Camera-type eye (tissue), 1 donor: ENCODE results near the genes C6orf163, ORC3, MDN1 and GJA10.

- RAMPAGE, long total RNA: no peak
Observed at GRCh38 chr6:85645197-85645693, 2.6 kb upstream of the SYNCRIP start.

GRCh38 chr6:87152167-87152971, 3.0 kb upstream of the ZNF292 start:
- RAMPAGE, long total RNA: no peak

GRCh38 chr6:87154777-87155095, 629 bp upstream of the ZNF292 start:
- RAMPAGE, long total RNA: no peak

DNA sequence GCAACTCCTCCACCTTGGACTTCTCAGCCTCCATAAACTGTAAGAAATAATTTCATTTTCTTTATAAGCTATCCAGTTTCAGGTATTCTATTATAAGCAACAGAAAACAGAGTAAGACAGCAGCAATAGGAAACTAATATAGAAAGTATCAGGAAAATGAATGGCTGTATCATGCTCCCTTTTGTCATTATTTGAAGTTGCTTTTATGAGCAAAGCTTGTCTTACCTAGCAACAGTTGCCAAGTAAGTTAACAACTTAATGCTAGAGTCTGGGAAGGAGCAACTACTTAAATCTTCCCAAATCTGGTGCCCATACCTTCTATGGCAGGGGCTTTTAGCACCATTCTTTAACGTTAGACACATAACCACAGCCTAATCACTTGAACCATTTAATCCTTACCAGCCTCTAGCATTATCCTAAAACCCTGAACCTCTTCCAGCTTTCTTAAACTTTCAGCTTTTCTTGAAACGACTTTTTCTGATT, at the start of gene C6orf163:
C6orf163 (plus strand) TSS at position 245 of the 483 bp plus-strand sequence.
- RAMPAGE, long total RNA: no peak

DNA sequence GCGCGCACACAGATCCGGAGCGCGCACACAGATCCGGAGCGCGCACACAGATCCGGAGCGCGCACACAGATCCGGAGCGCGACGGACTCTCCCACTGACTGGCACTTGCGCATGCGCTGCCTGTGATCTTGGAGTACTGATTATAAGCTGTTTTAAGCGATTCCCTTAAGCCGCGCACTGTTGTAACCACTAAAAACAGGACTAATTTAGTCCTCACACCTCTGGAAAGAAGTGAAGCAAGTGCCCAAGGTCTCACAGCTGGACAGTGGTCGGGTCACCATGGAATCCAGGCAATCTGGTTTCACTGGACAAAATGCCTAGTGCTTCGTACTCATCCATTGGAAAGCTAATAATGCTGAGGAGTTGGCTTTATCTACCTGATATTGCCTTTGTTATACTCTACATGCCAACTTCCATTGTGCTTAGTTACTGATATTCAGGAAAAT, 781 bp downstream of the CFAP206 start:
- RAMPAGE, long total RNA: no peak

- RAMPAGE, long total RNA: start-site peak on the plus strand at chr6:87590132-87590157, 298 reads
Observed at GRCh38 chr6:87589588-87590731, at the start of gene ORC3. TSS of gene ORC3 (plus strand) at chr6:87590135.

DNA sequence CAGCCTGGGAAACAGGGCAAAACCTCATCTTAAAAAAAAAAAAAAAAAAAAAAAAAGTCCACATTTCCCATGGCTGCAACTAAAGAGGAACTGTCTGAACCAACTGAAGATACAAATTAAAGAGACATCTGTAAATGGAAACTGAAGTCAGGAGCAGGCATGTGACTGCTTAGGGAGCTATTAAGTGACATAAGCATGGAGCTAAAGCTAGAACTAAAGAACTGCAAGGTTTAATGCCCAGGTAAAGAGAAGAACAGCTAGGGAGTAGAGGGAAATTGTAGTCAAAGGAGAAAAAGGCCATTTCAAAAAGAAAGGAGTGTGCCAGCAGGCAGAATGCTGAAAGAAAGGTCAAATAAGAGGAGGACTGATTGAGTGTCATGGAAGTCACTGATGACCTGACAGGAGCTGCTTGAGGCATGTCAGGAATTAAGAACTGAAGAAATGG, 10.6 kb downstream of the AKIRIN2 start:
- RAMPAGE, long total RNA: no peak

- RAMPAGE, long total RNA: no peak
Observed at GRCh38 chr6:87697279-87698037, 4.6 kb downstream of the AKIRIN2 start.

DNA sequence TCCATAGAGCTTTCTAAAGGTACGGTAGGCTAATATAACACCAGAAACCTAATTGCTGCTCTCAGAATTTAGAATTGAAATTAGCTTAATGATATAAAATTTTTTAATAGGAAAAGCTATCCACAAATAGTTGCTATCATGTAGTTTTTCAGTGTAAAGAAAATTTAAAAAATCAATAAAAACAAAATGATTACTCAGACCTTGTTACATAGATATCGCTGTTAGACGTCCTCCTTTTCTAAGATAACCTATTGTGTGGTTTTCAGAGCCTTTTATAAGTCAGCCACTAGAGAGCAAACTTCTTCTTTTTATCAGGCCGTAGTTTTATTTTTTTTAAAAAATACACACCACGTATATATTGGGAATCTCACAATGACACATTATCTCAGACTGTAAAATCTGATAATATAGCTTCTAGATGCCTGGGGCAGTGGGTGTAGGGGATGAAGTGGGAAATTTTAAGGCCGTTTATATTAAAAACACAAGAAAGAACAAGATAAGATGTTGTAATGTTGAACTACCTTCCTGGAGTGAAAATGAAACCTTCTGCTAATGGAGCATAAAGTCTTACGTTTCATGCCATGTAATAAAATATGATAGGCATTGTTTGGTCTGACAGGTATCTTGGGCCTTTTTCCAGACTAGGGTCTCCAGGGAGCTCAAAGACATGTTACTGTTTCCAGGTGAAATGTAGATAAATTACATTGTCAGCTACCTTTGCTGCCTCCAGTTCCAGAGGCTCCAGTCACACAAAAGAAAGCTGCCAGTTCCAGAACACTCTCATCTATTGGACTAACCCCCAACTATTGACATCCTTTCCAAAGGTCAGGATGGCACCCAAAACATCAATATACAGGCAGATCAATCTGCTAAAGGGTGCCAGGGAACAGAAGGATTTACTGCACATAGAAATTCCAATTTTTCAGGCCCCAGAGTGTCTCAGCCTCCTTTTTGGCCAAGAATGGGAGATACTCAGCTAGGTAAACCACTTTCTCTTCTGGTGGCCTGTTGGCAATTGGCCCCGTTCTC, 130.1 kb upstream of the AKIRIN2 start:
- RAMPAGE, long total RNA: no peak

DNA sequence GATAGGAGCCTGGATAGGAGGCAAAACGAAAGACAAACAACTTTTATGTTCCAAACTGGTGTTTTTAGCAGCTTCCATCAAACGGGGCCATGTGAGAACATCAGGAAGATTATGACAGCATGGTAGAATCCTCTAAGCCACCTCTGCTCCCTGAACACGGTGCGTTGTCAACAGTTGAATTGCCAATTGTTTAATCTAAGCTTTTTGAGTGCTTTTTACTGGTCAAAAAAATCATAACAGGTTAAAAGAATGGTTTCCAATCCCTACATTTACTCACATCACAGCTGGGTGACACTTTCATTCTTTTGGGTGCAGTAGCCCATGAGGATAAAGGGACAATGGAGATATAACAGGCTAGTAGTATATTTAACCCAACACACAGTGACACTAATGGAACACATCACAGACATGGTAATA, 45.8 kb downstream of the CNR1 start:
- RAMPAGE, long total RNA: no peak

DNA sequence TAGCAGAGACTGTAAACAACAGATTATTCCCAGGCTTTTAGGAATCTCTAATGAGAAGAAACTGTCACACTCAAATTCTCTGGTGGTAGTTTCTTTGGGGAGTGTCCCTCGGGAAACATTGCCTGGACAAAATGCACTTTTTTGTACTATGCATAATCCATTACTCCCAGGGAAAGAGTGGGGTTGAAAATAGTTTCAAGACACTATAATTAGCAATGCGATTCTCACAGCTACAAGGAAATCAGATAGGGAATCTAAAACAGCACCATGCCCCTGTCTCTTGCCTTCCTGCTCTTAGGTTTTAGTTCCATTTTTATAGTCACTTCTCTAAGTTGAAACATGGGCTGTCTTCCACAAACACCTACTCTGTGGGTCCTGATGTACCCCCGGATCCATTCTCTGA, 325.4 kb upstream of the CNR1 start:
- RAMPAGE, long total RNA: no peak

- RAMPAGE, long total RNA: no peak
Observed at GRCh38 chr6:88712901-88713696, 250.3 kb downstream of the RNGTT start.

GRCh38 chr6:89158084-89158746, 12.4 kb downstream of the PM20D2 start:
- RAMPAGE, long total RNA: no peak

DNA sequence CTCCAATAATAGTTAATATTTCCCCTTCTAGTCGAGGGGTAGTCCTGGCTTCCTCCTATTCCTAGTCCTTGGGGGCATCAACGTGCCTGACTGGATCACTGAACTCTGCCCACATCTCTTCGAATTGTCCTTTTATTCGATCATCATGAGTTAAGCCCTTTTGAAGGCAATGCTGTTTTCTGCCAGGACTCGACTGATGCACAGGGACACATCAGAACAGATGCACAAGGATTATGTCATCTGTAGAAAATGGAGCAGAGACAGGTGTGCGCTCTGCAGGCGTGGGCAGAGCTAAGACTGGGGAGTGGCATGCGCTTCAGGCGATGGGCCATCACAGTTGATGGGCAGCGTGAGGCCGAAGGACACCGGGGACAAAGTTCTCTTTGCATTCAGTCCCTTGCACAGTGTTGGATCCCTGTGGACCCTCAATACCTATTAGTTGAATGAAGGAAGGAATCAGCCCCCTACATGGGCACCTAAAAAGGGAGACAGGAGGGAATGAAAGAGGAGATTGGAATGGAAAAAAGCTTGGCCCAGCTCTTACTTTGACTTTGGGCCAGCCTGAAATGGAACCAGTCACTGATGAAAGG, 13.0 kb downstream of the GABRR1 start:
- RAMPAGE, long total RNA: no peak

DNA sequence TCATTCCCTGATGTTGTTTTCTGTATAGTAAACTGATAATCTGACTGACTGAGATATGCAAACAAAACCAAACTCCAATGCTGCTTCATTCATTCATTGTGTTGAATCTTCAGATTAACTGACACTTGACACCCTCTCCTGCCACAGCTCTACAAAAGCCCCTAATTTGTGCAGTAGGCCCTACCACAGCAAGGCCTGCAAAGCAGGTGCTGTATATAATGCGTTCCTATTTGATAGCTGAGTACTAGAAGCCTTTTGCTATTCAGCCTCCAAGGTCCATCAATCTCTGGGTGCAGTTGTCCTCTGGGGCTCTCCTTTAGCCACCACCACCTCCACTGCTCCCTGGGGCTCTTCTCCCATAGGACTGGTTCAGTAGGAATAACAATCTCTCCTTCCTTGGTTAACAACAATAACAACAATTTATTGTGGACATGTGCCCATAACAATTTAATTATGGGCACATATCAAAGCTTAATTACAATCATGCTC, 1.6 kb upstream of the UBE2J1 start:
- RAMPAGE, long total RNA: no peak

GRCh38 chr6:89474704-89475039, 41.7 kb downstream of the ANKRD6 start:
- RAMPAGE, long total RNA: no peak

DNA sequence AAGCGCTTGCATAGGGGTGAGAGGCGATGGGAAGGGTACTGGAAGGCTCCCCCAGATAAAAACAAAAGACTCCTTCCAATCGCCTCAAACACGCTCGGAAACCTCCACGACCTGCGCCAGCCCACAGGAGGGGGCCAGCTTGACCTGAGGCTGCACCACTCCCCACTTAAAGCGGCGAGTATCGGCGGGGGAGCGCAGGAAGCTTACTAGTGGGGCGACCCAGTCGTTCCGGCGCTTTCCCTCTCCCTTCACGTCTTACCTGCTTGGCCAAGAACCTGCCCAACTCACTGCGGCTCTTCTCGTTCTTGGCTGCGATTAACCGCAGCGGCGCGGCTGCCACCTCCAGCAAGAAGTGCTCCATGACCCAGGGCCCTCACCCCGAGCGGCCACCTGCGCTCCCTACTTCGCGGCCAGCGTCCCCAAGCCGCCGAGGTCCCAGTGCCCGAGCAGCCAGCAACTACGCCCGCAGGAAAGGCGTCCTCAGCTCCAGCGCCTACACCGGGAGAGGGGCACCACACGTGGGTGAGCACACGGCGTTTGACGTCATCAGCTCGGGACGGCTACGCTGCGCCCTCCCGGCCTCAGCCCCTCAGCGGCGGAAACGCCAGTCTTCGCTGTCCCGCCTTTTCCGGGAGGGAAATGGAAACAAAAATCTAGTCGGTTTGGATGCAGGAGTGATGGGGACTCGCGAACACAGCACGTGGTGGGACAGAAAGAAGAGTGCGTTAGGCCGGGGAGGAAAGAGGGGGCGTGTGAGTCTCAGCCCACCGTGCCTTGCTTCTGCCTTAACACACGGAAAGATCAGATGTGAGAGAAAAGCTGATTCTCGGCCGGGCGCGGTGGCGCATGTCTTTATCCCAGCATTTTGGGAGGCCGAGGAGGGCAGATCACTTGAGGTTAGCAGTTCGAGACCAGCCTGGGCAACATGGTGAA, at the start of gene MDN1:
MDN1 (minus strand) TSS at position 548 of the 933 bp plus-strand sequence.
- RAMPAGE, long total RNA: no peak

- RAMPAGE, long total RNA: no peak
Observed at GRCh38 chr6:89894053-89894576, at the start of gene GJA10. TSS of gene GJA10 (plus strand) at chr6:89894469.

DNA sequence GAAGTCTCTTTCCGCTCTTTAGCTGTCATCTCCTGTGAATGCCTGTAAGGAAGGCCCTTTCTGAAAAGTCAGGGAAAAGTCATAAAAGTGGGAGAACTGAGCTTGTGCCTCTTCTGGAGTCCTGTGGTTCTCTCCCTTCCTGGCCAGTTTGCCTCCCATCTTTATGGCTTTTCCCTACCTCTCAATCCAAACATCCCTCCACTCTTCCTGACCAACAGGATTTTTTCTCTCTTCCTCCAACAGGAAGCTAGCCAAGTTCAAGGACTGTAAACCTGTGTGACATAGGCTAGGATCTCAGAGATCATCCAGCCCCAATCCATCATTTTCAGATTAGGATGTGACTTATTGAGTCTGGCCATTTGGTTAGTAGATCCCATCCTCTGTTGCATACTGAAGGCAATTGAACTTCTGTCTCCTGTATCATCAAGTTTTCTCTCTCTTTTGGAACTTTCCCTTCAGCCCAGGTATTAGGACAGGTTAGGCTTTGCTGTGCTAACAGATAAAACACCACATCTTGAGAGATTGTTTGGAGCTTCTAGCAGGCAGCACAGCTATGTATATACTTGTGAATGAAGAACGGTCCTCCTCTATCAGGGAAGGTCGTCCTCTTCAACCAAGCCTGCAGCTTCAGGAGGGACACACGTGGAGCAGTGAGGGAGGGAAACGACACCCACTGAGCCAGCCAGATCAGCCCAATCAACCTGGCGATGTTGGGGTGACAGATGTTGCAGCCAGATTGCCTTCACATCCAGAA, 106.7 kb downstream of the GJA10 start:
- RAMPAGE, long total RNA: no peak

DNA sequence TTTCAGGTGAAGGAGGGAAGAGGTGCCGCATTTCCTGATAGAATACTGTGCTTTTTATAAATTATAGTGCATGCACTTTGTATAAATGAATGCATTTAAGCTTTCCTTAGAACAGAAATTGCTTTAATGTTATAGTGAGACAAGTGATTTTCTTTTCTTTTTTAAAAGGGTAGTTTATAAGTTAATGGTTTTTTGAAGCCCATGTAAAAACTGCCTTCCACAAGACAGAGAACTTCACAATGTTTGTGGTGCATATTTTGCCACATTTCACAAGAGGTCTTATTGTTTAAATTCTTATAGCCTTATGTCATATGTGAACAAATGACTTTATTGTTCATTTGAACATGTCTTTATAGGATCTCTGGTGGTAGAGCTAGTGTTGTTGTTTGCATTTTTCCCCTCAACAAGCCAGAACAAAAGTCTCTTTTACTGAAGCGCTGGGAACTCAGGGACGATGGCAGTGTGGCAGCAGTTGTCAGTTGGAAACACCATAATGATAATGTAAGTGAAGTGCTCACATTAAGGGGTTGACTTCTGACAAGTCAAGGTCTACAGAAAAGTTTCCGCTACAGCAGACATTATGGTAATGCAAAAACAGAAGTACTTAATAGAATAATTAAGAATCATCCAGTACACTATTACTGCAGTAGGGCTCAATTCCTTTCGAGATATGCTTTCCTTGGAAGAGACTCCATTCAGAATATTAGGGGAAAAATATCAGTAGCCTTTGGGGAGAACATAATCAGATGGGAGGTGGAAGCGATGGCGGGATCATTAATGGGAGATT, 179.9 kb downstream of the GJA10 start:
- RAMPAGE, long total RNA: no peak